ENCODE results near the genes BRAP and ERP29.

DNA sequence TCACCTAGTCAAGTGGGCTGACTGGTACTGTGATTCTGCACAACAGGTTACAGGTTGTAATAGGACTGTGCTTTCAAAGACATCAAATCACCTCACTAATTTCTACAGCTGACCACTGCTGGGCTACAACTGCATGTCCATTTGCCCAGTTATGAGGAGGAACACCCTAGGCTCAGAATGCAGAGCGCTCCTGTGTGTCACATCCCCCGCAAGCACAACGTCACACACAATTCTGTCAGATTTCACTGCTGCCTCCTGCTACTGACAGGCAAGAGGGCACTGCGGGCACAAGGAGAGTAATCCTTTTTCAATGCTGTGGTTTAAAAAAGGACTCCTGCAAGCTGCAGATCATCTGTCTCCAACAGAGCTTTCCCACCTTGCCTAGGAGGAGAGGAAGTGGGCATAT lies 4.2 kb downstream of the PPP1CC start:
- PRO-cap, 7 experiments, result no peak in any of the 7 experiments

- PRO-cap, 7 experiments, result peak in 7 of 7 experiments; most common plus-strand start chr12:110743167 (in 6)
Observed at GRCh38 chr12:110743031-110743305, 277 bp upstream of the PPP1CC start.

DNA sequence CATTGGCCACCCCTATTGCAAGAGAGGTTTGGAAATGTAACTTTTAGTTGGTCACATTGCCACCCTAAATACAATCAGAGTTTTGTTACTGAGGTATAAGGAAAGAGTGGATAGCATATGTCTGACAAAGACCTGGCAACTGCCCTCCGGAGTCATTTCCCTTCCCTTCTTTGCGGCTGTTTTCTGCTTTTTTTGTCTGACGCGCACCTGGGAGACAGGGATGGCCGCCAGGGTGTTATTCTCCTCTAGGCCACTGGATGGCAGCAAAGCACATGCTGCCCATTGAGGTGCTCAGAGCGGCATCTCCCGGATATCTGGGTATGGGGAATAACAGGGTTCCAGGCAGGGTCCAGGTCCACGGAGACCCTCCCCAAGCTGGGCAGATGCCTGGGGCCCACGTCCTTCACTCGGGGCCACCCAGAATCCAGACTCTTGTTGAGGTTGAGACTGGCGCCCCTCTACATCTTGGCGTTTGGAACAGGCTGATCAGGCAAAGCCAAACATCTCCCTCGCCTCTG lies 26.0 kb downstream of the MYL2 start:
- PRO-cap, 7 experiments, result no peak in any of the 7 experiments

DNA sequence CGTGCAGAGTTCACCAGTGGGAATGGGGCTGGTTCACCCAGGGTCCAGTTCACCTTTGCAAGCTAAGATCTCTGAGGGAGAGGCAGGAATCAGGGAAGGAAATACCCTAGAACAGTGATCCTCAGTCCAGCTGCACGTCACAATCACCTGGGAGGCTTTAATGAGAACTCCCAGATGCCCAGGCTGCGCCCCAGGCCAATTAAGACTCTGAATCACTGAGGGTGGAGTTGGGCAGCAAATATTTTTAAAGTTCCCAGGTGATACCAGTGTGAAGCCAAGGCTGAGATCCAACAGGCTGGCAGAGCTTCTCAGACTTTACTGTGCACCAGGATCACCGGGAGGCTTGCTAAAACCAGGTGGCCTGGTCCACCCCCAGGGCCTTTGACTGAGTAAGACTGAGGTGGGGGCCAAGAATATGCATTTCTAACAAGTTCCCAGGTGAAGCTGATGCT lies 23.8 kb downstream of the MYL2 start:
- PRO-cap, 7 experiments, result no peak in any of the 7 experiments

- PRO-cap, 7 experiments, result no peak in any of the 7 experiments
Observed at GRCh38 chr12:110965964-110966604, 45.7 kb upstream of the MYL2 start.

GRCh38 chr12:111170445-111171111 lies 136.6 kb downstream of the CUX2 start:
- PRO-cap, 7 experiments, result no peak in any of the 7 experiments

DNA sequence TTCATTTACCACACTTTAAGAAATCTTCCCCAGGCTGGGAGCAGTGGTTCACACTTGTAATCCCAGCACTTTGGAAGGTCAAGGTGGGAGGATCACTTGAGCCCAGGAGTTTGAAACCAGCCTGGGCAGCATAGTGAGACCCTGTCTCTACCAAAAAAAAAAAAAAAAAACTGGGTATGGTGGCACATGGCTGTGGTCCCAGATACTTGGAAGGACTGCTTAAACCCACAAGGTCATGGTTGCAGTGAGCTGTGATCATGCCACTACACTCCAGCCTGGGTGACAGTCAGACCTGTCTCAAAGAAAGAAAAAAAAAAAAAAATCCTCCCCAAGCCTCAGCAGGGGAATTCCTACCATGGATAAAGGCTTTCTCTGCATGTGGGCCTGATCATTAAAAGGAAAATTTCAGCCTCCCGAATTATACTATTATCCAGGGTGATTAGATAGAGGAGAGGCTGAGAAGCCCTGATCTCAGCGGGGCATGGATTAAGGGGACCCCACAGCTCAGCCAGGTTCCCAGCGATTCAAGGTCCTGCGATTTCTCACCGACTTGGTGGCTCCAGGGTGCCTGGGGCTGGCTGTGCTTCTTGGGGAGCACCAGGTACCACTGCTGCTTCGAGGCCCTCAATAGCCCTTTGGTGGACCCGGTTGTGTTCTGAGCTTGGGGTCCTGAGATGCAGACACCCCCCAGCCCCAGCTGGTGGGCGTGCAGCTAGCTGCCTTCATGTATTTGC lies 5.5 kb downstream of the SH2B3 start:
- PRO-cap, 7 experiments, result no peak in any of the 7 experiments

DNA sequence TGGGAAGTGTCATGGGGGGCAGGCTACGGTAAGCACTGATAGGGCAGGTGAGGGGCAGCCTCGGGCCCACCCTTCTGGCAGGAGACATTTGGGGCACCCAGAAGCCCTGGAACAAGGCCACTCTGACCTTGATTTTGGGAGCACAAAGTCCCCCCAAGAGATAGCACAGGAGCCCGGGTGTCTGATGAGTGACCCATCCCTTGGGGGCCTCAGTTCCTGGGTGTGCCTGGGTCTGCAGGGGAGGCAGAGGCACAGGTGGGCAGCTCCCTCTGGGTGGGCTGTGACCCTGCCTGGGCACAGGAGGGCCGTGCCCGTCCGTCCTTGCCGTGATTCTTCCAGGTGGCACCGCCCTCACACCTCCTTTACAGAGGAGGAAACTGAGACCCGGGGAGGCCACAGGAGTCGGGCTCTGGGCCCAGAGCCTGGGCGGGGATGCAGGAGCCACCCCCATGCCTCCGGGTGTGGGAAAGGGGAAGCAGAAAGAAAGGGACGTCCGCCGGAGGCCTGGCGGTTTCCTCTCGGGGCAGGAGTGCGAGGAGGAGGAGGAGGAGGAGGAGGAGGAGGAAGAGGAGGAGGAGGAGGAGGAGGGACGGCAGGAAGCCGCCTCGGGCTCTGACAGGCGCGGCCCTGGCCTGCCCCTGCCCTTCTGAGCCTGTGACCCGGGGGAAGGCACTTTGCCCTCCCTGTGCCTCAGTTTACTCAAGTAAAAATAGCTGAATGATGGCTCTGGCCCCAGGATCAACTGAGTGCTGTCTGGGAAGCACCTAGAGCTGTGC lies 22.9 kb downstream of the SH2B3 start:
- PRO-cap, 7 experiments, result no peak in any of the 7 experiments

DNA sequence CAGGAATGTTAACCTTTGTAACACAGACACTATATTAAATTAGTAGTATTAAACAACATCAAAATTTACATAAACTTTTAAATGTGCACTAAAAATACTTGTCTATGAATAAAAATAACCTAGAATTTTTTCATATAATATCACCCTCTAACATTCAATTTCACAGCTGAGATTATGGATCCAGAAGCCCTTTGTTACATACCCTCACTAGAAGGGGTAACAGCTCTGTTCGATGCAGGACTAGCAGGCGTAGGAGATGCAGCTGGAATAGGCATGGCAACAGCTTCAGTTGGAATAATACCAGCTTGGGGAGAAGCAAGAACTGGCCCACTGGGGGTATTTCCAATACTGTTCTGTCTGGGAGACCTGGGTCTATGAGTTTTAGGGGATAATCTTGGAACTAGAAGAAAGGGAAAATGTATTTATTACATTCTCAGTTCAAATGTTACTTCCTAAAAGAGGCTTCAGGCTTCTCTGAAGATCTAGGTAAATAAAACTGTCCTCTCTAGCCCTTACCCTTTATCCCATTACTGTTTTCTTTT lies 88.9 kb downstream of the ATXN2 start:
- PRO-cap, 7 experiments, result no peak in any of the 7 experiments

DNA sequence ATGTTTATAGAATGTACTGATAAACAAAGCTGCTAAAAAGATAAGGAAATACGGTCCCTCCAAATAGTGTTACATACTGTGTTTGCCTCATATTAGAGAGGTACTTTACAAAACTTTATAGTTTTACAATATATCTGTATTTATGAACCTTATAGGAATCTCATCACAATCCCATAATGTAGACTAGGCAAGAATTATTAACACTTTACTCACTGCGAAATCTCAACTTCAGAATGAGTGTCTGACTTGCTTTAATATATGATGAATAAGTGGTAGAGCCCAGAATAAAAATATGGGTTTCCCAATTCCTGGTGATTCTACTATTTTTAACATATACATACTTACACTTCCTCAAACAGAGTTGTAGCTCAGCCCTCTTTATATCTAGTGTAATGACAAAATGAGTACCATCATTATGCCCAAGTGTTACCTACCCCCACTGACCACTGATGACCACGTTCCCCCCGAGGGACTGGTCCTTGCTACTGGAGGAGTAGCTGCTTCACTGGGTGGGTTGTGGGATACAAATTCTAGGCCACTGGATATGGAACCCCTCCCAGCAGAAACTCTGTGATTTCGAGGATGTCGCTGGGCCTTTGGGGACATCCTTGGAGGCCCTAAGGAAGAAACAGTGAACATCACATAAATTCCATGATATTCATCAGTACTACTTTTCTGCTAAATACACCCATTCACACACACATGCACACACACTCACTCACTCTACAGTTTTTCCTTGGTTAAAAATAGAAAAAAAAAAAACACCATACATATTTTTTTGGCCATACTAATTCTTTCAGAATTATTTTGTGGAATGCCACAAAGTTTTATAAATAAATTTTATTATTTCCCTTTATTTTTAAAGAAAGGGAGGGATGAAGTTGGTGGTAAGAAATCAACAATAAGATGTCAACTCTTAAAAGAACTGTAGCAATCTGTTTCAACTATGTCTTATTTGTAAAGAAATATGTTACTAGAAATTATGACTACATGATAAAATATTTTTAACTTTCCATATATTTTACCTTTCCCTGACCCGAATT lies 85.9 kb downstream of the ATXN2 start:
- PRO-cap, 7 experiments, result no peak in any of the 7 experiments

DNA sequence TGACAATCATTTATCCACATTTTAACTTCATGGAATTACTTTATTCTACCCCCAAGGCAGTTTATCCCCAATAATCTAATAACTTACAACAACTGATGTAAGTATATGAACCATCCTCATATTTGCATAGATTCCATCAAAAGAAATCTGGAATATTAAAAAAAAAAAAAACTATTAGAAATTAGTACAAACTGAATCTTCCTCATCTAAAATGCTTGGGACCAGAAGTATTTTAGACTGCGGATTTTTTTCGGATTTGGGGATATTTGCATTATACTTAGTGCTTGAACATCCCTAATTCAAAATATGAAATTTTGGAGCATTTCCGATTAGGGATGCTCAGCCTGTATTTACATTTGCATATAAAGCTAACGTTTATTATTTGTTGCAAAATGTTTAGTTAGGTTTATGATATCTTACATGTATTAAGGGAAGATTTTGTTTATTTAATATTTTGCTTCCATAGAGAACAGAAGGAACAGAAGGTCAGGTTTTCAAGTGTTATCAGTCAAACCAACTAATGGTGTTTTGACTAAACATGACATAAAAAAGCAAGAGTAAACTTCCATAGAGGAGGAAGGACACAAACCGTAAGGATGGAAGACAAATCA lies 44.9 kb downstream of the ATXN2 start:
- PRO-cap, 7 experiments, result no peak in any of the 7 experiments

DNA sequence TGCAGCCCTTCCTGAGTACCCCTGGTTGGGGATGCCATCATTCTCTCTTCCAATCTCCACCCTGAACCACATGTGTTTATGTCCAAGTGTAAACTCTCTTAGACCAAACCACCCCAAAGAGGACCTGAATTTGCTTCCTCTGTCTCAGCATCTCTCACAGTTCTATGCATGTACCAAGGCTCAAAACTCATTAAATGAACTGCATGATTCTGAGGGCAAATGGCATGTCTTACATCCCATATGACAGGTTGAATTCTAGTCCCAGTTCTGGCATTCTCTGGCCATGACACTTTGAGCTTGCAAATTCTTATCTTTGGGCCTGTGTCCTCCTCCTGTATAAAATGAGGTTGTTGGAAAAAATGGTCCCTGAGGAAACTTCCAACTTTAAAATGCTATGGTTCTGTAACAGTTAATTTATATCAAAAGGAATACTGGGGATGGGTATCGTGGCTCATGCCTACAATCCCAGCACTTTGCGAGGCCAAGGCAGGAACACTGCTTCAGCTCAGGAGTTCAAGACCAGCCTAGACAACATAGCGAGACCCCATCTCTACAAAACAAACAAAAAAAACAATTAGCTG lies 22.1 kb downstream of the BRAP start:
- PRO-cap, 7 experiments, result no peak in any of the 7 experiments

GRCh38 chr12:111685383-111686194 lies at the start of gene BRAP:
TSS of gene BRAP (minus strand) at chr12:111685956.
- PRO-cap, 7 experiments, result peak in 7 of 7 experiments; most common plus-strand start chr12:111686093 (in 7); most common minus-strand start chr12:111685935 (in 7)

DNA sequence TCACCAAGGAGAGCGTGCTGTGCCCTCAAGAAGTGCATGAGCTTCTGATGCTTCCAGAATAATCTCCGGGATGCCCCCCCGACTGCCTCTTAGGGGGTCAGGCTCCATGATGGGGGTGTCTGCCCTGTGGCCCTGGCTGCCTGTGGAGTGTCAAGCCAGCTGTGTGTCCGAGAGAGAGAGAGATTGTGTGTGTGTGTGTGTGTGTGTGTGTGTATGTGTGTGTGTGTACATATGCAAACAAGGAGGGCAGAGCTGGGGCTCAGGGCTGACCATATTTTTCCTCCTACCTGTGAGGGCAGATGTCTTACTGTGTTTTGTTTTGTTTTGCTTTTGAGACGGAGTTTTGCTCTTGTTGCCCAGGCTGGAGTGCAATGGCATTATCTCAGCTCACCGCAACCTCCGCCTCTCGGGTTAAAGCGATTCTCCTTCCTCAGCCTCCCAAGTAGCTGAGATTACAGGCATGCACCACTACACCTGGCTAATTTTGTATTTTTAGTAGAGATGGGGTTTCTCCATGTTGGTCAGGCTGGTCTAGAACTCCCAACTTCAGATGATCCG lies 5.5 kb upstream of the ALDH2 start:
- PRO-cap, 7 experiments, result no peak in any of the 7 experiments

- PRO-cap, 7 experiments, result no peak in any of the 7 experiments
Observed at GRCh38 chr12:111777368-111778156, 10.8 kb downstream of the ALDH2 start.

DNA sequence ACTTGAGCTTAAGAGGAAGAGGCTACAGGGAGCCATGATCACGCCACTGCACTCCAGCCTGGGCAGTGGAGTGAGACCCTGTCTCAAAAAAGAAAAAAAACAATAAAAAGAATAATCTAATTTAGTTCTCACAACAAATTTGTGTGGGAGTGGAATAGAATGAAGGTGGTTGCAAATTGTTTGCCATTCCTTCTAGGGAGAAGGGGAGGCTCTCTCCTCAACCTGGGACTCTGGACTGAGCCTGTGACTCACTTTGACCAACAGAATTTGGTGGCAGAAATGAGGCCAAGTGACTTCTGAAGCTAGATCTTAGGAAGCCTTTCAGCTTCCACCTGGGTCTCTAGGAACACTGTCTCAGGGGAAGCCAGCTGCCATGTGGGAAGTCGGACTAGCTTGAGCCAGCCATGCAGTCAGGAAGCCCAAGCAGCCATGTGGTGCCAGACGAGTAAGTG lies 14.3 kb downstream of the ALDH2 start:
- PRO-cap, 7 experiments, result no peak in any of the 7 experiments

- PRO-cap, 7 experiments, result no peak in any of the 7 experiments
Observed at GRCh38 chr12:111888661-111889048, 46.6 kb downstream of the MAPKAPK5 start.

GRCh38 chr12:112013280-112014482 lies at the start of gene ERP29:
TSS of gene ERP29 (plus strand) at chr12:112013426.
- PRO-cap, 7 experiments, result peak in 7 of 7 experiments; most common plus-strand start chr12:112013452 (in 7); most common minus-strand start chr12:112014225 (in 6)

GRCh38 chr12:112021861-112022995 lies 9.0 kb downstream of the ERP29 start:
- PRO-cap, 7 experiments, result no peak in any of the 7 experiments

DNA sequence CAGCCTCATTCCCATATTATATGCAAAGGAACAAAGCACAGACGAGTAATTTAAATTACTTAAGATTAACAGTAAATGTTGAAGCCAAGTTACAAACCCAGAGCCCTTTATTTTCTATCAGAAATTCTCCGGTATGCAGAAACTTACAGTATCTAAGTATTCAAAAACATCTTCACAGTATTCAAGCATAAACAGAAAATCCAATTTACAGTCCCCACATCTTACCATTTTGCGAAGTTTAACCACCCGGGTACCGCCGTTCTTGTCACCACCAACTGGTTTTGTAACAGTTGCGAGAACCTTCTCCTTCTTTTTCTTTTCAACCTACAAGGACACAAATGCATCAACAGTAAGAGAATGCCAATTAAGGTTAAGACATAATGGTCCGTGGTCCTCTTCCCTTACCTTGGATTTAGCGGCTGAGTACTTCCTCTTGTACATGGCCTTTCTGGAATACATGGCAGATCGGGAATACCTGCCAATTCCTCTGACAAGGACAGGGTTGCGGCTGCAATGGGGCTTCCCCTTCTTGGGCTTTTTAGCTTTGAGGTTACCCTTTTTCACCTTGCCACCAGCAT lies 1.3 kb downstream of the RPL6 start:
- PRO-cap, 7 experiments, result no peak in any of the 7 experiments